Esophagus muscularis mucosa (tissue), 4 donors: ENCODE results near the gene GPR155.

- PRO-cap: no peak
- RAMPAGE, long total RNA, 4 experiments: no peak in any of the 4 experiments
Measured at GRCh38 chr2:172438242-172438436, 10.8 kb downstream of the ITGA6 start.

- PRO-cap: no peak
- RAMPAGE, long total RNA, 4 experiments: no peak in any of the 4 experiments
Measured at GRCh38 chr2:172441952-172442671, 14.7 kb downstream of the ITGA6 start.

DNA sequence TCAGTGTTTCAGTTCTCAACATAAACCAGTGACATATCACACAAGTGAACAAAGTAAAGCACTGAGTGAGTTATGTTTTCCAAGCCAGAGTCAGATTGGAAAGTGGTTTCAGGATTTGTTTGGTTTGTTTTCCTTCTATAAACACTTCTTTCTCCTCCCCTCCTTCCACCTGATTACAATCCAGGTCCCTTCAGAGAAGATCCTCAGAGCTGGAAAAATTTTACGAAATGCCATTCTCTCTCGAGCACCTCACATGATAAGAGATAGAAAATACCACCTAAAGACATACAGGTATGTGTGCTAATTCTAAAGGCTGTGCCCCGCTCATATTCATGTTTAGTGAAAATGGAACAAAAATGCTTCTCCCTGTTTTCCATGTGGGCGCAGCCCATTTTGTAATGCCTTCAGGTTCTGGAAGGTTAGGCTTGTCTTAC, 114.7 kb upstream of the MAP3K20 start:
- PRO-cap: no peak
- RAMPAGE, long total RNA, 4 experiments: no peak in any of the 4 experiments

DNA sequence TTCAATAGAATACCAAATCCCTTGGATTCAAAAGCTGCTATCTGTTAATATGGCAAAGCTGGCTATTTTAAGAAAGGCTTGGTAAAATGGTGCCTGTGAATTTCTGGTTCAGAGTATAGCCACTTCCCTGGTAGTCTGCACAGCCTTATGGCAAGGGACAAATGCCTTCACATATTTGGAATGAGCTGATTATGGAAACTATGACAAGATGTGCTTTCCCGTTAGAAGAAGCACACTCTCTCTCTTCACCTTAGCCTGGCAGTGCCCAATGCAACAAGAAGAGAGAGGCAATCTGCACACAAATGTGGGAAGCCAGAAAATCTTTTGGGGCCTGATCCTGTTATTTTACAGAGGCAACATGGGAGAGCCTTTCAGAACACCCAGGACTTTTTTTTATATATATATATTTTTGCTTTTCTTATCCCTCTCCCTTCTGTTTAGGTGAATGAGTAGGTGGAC, 47.5 kb upstream of the MAP3K20 start:
- PRO-cap: no peak
- RAMPAGE, long total RNA, 4 experiments: no peak in any of the 4 experiments

DNA sequence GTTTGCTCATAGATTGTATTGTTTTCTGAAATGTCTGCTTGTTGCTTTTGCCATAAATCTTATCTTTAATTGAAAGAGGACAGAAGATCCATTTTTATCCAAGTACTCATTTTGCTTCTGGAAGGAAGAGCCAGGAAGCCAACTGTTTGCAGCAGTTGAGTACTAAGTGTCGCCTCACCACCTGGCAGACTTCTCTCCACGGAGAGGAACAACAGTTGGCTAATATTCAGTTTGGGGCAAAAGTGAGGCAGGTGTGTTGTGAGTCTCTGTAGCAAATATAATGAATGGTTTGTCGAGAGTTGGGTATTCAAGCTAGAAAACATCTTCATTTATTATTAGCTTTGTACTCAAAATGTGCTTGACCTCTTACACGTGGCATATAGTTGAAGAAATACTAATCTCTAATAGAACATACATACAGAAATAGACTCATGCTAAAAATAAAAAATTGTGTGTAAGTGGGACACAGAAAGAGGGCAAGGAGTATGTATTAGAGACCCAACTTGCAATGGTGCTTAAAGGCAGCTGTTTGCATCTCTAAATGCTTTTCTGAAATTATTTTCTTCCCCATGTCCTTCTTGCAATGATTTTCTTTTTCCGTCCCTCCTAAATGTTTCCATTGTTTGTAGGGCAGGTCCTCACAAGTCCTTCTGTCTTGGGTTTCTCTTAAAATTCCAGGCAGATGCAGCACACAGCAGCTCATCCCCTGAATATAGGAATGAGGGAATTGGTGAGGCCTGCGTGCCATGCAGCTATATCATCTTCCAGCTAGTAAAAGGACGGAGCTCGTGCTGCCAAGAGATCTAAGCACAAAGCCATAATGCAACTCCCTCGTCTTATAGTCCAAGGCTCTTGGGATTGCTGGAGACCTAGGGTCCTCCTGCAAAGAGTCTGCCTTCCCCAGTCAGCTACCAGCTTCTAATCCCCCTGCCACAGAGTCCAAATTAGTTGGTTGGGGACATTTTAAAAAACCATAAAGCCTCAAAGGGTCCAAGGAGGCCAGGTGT, 44.8 kb upstream of the MAP3K20 start:
- PRO-cap: no peak
- RAMPAGE, long total RNA, 4 experiments: no peak in any of the 4 experiments

- PRO-cap: no peak
- RAMPAGE, long total RNA, 4 experiments: no peak in any of the 4 experiments
Measured at GRCh38 chr2:173058275-173058583, 17.4 kb upstream of the MAP3K20 start.

DNA sequence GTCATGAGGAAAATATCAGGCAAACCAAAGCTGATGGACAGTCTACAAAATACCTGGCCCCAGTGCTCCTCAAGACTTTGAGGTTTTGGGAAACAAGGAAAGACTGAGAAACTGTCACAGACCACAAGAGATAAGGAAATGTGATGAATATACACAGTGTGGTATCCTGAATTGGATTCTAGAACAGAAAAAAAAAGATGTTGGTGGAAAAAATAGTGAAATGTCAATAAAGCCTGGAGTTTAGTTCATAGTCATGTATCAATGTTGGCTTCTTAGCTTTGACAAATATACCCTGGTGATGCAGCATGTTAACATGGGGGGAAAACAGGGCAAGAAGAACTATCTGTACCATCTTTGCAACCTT, 28.7 kb downstream of the MAP3K20 start:
- PRO-cap: no peak
- RAMPAGE, long total RNA, 4 experiments: no peak in any of the 4 experiments

- PRO-cap: unidirectional peak, plus-strand start at chr2:173150334
- RAMPAGE, long total RNA, 4 experiments: no peak in any of the 4 experiments
Measured at GRCh38 chr2:173150063-173150393, 74.4 kb downstream of the MAP3K20 start.

- PRO-cap: no peak
- RAMPAGE, long total RNA, 4 experiments: start-site peak on the plus strand in 1 of 4 experiments, at chr2:173223752-173223861 at its widest, 197 reads per replicate
Measured at GRCh38 chr2:173223511-173223993, 131.1 kb upstream of the CDCA7 start.

DNA sequence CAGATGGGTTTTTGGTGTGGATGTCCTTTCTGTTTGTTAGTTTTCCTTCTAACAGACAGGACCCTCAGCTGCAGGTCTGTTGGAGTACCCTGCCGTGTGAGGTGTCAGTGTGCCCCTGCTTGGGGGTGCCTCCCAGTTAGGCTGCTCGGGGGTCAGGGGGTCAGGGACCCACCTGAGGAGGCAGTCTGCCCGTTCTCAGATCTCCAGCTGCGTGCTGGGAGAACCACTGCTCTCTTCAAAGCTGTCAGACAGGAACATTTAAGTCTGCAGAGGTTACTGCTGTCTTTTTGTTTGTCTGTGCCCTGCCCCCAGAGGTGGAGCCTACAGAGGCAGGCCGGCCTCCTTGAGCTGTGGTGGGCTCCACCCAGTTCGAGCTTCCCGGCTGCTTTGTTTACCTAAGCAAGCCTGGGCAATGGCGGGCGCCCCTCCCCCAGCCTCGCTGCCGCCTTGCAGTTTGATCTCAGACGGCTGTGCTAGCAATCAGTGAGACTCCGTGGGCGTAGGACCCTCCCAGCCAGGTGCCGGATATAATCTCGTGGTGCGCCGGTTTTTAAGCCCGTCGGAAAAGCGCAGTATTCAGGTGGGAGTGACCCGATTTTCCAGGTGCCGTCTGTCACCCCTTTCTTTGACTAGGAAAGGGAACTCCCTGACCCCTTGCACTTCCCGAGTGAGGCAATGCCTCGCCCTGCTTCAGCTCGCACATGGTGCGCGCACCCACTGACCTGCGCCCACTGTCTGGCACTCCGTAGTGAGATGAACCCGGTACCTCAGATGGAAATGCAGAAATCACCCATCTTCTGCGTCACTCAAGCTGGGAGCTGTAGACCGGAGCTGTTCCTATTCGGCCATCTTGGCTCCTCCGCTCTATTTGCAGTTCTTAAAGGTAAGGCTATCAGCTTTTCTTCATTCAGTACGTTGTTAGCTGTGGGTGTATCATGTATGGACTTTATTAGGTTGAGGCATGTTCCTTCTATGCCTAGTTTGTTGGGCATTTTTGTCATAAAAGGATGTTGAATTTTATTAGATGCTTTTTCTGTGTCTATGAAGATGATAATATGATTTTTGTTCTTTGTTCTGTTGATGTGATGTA, 178.1 kb downstream of the CDCA7 start:
- PRO-cap: no peak
- RAMPAGE, long total RNA, 4 experiments: no peak in any of the 4 experiments

DNA sequence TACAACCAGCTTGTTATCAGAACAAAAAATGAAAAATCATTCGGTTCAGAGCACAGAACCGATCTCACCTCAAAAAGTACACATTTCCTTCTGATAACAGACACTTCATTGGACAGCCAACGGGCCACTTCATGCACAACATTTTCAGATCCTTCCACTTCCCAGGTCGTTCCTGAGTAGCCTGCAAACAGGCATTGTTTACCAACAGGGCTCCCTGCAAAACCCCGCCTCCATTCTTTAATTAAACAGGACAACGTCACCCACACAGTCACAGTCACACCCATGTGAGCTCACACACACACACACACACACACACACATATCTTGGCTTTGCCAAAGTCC, 171.1 kb downstream of the SP3 start:
- PRO-cap: no peak
- RAMPAGE, long total RNA, 4 experiments: no peak in any of the 4 experiments

GRCh38 chr2:173954586-173955151, 10.5 kb downstream of the SP3 start:
- PRO-cap: no peak
- RAMPAGE, long total RNA, 4 experiments: no peak in any of the 4 experiments

GRCh38 chr2:173991285-173991879, 26.2 kb upstream of the SP3 start:
- PRO-cap: no peak
- RAMPAGE, long total RNA, 4 experiments: no peak in any of the 4 experiments

- PRO-cap: bidirectional peak, plus-strand start at chr2:174025510, minus-strand start at chr2:174025297
- RAMPAGE, long total RNA, 4 experiments: no peak in any of the 4 experiments
Measured at GRCh38 chr2:174025039-174025939, 60.1 kb upstream of the SP3 start.

DNA sequence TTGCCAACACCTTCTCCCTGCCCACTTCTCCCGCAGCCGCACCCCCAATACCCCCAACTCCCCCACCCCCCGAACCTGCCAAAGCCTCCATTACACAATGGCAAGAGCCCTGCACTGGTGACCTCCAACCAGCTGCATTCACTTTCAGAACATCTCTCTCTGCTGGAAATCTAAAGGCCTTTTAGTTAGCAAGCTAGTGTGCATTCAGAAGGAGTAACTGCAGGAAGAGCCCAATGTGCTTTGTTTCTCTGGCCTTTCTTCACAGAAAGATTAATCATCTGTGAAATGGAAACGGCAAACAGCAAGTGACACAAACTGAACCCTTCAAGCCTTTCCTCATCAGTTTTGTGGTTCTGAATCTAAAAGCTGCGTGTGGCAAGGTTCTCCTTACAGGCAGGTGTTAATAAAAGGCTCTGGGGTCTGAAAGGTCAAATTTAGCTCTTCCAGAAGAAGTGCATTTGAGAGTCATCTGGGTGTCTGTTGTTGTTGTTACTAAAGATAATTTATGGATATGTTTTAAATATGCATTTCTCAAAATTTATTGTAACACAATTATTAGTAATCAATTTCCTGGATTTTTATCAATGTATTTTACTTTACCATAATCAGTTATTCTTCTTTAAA, 124.0 kb downstream of the OLA1 start:
- PRO-cap: no peak
- RAMPAGE, long total RNA, 4 experiments: no peak in any of the 4 experiments

DNA sequence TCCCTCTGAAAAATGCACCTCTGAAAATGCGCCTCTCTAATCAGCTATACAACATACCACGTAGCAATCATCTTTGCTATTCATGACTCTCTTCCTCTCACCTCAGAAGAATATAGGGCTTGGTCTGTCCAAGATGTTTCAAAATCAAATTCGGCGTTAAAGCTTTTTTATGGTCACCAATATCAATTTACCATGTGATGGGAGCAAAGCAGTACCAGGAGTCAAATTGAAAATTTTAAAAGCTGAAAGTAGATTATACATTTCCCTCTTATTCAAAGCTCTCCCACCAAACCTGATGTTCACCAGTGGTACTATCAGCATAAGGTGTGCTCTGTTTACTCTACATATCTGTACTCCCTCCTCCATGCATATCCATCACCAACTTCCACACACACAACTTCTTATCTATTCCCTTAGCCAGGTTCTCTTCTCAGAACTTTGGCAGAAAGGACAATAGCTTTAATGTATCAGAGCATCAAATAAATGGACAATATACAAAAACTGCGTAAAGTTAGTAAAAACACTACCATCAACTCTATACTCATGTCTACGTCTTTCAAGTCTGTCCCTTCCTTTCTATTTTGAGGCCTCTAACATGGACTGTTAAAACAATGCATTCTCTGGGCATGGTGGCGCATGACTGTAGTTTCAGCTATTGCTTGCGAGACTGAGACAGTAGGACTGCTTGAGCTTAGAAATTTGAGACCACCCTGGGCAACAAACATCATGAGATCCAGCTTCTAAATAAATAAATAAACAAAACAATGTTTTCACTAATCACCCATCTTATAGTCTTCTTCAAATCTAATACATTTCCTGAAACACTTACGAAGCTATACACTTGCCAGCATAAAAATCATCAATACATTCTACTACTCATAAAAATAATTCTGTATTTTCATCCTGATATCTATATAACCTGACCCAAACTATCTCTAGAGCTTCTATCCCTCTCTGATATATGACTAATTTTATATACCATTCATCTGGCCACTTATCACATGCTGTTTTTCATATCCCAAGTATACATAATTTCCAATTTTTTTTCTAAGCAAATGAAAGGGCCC, 39.6 kb downstream of the OLA1 start:
- PRO-cap: no peak
- RAMPAGE, long total RNA, 4 experiments: no peak in any of the 4 experiments

- PRO-cap: no peak
- RAMPAGE, long total RNA, 4 experiments: no peak in any of the 4 experiments
Measured at GRCh38 chr2:174398078-174398757, 2.7 kb downstream of the SCRN3 start.

GRCh38 chr2:174486503-174487538, at the start of gene GPR155:
TSS of gene GPR155 (minus strand) at chr2:174487029.
- PRO-cap: bidirectional peak, plus-strand start at chr2:174486736, minus-strand start at chr2:174486687; bidirectional peak, plus-strand start at chr2:174487388, minus-strand start at chr2:174487029
- RAMPAGE, long total RNA, 4 experiments: start-site peak on the minus strand in 4 of 4 experiments, at chr2:174486999-174487081 at its widest, 573 to 1,431 reads per replicate

DNA sequence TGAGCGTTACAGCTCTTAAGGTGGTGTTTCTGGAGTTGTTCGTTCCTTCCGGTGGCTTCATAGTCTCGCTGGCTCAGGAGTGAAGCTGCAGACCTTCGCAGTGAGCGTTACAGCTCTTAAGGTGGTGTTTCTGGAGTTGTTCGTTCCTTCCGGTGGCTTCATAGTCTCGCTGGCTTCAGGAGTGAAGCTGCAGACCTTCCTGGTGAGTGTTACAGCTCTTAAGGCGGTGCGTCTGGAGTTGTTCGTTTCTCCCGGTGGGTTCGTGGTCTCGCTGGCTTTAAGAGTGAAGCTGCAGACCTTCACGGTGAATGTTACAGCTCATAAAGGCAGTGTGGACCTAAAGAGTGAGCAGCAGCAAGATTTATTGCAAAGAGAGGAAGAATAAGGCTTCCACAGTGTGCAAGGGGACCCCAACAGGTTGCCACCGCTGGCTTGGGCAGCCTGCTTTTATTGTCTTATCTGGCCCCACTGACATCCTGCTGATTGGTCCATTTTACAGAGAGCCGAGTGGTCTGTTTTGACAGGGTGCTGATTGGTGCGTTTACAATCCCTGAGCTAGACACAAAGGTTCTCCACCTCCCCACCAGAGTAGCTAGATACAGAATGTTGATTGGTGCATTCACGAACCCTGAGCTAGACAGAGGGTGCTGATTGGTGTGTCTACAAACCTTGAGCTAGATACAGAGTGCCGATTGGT, 49.9 kb downstream of the WIPF1 start:
- PRO-cap: no peak
- RAMPAGE, long total RNA, 4 experiments: no peak in any of the 4 experiments

- PRO-cap: no peak
- RAMPAGE, long total RNA, 4 experiments: no peak in any of the 4 experiments
Measured at GRCh38 chr2:174610572-174611160, 13.1 kb upstream of the WIPF1 start.